LHCN-M2 (cell line): ENCODE measurements around the gene SERPINB6.

DNA sequence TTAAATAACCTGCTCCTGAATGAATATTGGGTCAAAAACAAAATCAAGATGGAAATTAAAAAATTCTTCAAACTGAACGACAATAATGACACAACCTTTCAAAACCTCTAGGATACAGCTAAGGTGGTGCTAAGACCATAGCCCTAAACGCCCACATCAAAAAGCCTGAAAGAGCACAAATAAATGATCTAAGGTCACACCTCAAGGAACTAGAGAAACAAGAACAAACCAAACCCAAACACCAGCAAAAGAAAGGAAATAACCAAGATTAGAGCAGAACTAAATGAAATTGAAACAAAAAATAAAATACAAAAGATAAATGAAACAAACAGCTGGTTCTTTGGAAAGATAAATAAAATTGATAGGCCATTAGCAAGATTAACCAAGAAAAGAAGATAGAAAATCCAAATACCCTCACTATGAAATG lies 22.9 kb downstream of the SERPINB9 start:
- RAMPAGE, long total RNA = no peak

GRCh38 chr6:2971429-2972029 lies at the start of gene SERPINB6:
Gene SERPINB6 (minus strand): TSS chr6:2971567.
- RAMPAGE, long total RNA = start-site peak on the minus strand at chr6:2971565-2971616, 142 reads

GRCh38 chr6:2976443-2976860 lies 5.1 kb upstream of the SERPINB6 start:
- RAMPAGE, long total RNA = no peak

- RAMPAGE, long total RNA = no peak
Observed at GRCh38 chr6:3022618-3023221, 23.0 kb downstream of the NQO2 start.

DNA sequence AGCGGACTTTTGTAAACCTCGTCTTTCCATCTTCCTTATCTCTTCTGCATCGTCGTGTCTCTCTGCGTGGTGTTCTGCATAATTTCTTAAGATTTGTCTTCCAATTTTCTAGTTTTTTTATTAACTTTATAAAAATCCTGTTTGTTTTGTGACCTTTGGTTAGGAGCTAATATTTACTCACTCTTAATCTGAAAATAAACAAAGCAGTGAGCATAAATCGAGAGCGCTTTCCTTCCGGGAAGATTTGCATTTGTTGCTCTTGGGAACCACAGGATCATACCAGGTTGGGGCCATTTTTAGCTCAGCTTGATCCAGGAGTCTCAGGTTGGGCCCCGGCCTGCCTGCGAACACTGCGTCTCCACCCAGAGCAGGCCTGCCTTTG lies 17.1 kb downstream of the BPHL start:
- RAMPAGE, long total RNA = no peak

DNA sequence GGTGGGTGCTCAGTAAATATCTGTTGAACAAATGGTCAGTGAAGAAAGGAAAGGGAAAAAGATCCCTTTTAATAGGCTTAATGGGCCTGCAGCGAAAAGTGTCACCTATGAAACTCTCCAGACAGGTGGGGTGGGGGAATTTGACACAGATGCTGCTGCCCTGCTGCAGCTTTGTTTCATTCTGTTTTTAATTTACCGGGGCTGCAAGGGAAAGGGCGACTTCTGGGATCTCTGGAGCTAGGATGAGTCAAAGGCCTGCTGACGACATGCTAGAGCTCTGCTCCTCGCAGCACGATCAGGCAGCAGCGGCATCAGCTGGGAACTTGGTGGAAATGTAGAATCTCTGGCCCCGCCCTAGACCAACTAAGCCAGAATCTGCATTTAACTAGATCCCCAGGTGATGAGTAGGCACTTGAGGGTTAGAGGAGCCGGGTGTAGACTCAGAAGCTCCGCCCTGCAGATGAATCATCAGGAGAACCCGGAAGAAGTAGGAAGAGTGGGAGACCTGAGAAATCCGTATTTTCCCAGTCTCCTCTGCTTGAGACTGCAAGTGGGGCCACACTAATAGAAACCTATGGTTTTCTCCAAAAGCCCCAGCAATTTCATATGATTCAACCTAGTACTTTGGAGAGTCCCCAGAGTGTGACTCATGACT lies 18.3 kb downstream of the TUBB2B start:
- RAMPAGE, long total RNA = no peak

DNA sequence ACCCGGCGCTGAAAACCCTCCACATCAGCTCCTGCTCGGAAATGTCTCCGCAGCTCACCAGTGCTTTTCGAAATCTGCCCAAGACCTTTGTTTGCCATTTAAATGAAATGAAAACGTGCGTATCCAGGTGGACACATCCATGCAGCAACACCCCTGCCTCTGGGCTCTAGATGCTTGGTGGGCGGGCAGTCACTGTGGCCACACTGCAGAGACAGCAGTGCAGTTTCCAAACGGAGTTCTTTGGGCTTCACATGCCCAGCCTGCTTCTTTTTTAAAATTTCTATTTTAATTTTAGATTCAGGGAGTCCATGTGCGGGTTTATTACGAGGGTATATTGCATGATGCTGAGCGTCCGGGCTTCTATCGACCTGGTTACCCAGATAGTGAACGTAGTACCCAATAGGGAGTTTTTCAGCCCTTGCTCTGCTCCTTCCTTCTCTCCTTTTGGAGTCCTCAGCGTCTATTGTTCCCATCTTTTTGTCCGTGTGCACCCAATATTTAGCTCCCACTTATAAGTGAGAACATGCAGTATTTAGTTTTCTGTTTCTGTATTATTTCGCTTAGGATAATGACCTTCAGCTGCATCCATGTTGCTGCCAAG lies 4.7 kb upstream of the TUBB2B start:
- RAMPAGE, long total RNA = no peak

DNA sequence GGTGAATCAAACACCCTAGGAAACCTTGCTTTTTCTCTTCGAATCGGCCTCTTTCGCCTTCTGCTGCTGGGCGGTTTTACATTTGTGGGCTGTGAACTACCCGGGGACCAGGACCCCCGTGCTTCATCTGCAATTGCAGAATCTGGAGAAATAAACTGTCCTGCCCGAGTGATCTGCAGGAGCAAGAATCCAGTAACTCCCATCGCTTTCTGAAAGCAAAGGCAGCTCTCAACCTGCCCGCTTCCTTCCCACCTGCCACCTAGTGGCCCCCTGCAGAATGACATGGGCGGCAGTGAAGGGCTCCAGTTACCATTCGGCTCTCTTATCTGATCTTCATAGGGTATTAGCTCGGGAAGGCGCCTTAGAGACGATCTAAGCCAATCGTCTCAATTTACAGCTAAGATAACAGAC lies 7.4 kb upstream of the PSMG4 start:
- RAMPAGE, long total RNA = no peak

DNA sequence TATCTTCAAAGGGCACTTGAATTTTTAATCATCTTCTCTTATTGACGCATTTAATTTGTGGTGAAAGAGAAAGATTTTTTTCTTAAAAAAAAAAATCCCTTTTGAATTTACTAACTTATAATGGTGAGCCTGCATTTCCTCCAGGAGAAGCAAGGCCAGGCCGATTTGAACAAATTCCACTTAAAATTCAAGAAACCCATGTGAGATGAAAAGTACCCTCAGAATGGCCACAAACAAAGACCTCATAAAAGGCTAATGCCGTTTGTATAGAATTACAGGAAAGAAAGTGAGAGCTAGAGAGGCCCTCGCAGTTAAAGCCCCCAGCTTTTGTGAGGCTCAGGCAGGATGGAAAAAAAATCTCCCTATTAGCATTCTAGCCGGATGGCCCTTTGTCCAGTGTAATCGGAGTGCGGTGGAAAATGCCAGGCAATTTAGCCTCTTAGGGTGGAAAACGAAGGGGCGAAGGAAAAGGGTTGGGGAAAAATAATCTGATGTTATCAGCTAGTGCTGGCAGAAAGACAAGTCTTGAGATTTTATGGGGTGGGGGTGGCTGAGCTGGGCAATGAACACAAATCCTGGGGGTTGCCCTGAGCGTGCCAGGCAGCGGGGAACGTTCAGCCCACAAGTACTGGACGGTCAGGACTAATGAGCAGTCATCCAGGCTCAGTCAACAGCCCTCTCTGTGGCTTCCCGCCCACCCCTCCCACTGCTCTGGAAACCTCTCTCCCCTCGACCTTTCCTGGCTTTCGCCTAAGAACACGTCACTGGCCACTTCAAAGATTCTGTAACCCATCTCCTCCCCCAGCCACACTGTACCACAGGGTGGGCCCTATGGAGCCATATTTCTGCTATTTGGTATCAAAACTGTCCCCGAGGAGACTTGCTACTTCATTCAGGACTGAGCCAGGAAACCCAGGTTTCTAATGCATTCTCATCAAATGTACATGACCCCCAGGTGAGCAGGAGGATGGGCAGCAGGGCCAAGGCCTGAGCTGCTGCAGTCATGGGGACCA lies 92.5 kb downstream of the PSMG4 start:
- RAMPAGE, long total RNA = no peak

GRCh38 chr6:3363230-3364253 lies 93.3 kb downstream of the SLC22A23 start:
- RAMPAGE, long total RNA = no peak

GRCh38 chr6:3379376-3380043 lies 77.3 kb downstream of the SLC22A23 start:
- RAMPAGE, long total RNA = no peak

GRCh38 chr6:3402615-3402966 lies 54.3 kb downstream of the SLC22A23 start:
- RAMPAGE, long total RNA = no peak

- RAMPAGE, long total RNA = no peak
Observed at GRCh38 chr6:3403116-3403691, 53.6 kb downstream of the SLC22A23 start.

DNA sequence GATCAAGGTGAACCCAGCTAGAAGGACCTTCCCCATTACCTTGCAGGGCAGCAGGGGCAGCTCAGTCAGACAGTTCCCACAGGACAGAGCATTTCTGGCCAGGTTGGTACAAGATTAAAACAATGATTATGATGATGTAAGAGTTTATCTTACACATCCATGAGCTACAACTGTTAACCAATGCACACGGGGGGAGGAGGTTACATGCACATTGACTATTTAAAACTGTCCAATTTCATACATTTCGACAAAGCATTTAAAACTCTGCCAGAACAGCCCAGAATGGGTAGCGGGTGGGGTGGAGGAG lies 2.2 kb downstream of the SLC22A23 start:
- RAMPAGE, long total RNA = no peak

DNA sequence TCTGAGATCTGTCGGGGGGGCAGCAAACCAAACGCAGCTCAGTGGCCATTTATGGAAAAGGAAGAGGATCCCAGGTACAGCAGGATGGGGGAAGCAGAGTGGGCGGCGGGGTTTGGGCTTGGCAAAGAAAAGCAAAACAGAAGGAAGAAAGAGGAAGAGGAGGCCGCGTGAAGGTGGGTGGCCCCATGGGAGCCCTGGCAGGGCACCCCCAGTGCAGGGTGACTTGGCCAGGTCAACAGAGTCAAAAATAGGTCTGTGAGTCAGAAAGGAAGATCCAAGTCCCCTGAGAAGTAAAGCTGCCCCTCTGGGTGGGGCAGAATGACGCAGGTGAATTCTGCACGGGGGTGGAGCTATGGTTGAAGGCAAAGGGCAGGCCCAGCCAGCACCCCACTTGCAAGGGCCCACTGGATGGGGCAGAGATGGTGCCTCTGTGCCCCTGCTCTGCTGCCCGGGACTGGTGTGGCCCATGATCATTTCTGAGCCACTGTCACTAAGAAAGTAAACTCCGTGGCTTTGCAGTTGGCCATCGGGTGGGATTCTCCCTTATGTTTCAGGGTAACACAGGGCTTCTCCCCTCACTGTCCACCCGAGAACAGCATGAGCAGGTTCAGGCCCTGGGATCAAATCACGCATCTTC lies 5.2 kb downstream of the PXDC1 start:
- RAMPAGE, long total RNA = no peak

- RAMPAGE, long total RNA = no peak
Observed at GRCh38 chr6:3748080-3748770, 3.3 kb downstream of the PXDC1 start.

- RAMPAGE, long total RNA = no peak
Observed at GRCh38 chr6:3825563-3826878, 23.2 kb upstream of the FAM50B start.

DNA sequence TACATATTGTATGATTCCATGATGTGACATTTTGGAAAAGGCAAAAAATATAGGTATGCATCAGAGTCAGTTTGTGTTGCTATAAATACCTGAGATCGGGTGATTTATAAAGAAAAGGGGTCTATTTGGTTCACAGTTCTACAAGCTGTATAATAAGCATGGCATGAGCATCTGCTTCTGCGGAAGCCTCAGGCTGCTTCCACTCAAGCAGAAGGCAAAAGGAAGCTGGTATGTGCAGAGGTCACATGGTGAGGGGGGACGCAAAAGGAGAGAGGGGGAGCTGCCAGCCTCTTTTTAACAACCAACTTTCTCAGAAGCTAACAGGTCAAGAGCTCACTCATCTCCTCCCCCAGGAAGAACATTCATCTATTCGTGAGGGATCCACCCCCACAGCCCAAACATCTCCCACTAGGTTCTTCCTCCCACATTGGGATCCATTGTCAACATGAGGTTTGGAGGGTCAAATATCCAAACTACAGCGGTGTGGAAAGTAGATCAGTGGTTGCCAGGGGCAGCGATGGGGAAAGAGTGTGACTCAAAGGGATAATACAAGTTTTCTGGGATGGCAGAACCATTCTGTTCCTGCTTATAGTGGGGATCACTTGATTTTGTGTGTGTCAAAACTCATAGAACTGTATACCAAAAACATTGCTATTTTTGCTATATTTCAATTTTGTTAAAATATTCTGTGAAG lies 10.1 kb upstream of the FAM50B start:
- RAMPAGE, long total RNA = no peak

GRCh38 chr6:3841549-3842084 lies 7.6 kb upstream of the FAM50B start:
- RAMPAGE, long total RNA = no peak

- RAMPAGE, long total RNA = no peak
Observed at GRCh38 chr6:3848417-3848764, 782 bp upstream of the FAM50B start.